Metastatic Lung Carcinoma in the Adrenal Gland (tissue), 1 donor: ENCODE measurements around a stretch of chr9.

DNA sequence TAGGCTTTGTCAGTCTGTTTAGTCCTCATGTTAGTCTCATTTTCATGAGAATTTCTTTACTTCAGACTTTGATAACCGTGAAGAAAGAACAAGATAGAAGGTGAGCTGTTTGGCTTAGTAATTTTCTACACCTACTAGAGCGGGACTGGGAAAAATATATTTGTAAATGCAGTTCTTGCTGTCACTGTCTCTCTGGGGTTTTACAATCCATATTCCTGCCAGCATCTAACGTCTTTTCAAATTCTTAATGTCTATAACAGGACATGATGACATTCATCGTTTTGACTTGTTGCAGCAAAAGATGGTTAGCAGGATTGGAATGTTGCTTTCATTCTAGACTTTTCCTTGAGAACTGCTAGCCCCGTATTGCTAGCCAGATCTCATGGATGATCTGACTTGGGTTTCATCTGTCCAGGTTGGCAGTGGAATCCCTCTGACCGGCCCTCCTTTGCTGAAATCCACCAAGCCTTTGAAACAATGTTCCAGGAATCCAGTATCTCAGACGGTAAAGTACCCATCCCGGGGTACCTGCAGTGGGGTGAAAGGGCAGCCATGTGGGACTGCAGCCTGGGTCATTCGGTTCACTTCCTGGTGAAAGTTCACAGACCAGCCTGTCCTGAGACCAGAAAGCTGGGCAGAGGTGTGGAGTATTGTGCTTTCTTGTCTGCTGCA lies 16.8 kb downstream of the QRFP start:
- PRO-cap, result no peak

GRCh38 chr9:131020915-131021515 lies 12.0 kb downstream of the LAMC3 start:
- PRO-cap, result no peak

DNA sequence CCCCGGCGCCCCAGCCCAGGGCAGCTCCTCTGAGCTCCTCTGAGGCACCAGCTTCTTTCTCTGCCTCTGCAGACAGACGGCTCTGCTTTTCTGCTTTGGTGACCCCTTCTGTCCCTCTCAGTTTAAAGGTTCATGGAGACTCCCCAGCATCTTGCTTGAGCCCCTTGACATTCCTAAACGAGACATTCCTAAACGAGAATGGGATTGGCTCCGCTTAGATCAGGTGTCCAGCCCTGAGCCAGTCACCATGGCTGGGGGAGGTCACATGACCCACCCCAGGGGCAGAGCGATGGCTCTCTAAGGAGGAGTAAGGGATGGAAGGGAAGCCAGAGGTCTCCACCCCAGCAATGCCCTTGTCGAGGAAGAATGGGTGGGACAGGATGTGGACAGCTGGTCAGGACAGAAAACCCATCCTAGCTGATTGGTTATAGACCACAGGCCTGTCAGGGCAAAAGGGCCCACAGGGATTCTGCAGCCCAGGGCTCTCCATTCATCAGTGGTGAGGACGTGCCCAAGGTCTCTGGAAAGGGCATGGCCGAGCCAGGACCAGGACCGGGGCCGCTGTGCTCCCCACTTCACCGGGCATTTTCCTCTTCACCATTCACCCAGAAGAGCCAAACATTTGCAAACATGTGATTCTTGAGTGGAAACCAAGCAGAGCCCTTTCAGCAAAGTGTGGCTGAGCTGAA lies 19.9 kb upstream of the AIF1L start:
- PRO-cap, result no peak

- PRO-cap, result no peak
These were observed 7.2 kb downstream of the NUP214 start for GRCh38 chr9:131132301-131133290.

GRCh38 chr9:131144069-131145215 lies 19.1 kb downstream of the NUP214 start:
- PRO-cap, result no peak

DNA sequence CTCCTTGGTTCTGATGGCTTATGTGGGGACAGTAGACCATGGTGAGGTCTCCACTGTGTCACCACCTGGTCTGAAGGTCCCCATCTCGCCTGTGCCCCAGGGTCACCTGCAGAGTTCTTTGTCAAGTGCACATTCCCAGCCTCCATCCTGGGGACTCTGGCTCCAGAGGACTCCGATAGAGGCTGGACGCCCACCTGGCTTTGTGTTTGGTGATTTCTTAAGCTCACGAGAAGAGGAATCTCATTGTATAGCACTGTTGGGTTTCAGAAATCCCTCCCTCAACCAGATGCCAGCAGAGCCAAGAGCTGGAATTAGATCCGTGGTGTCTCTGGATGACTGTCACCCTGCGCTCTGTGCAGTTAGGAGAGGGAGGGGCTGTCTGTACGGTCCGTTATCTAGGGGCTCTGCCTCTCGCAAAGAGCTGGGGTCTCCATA lies 41.6 kb downstream of the FAM78A start:
- PRO-cap, result no peak

GRCh38 chr9:131253912-131254525 lies 22.3 kb downstream of the FAM78A start:
- PRO-cap, result no peak

- PRO-cap, result unidirectional peak, minus-strand start at chr9:131395434; unidirectional peak, minus-strand start at chr9:131395486
These were observed 1.4 kb downstream of the PRRC2B start for GRCh38 chr9:131395064-131395934.

DNA sequence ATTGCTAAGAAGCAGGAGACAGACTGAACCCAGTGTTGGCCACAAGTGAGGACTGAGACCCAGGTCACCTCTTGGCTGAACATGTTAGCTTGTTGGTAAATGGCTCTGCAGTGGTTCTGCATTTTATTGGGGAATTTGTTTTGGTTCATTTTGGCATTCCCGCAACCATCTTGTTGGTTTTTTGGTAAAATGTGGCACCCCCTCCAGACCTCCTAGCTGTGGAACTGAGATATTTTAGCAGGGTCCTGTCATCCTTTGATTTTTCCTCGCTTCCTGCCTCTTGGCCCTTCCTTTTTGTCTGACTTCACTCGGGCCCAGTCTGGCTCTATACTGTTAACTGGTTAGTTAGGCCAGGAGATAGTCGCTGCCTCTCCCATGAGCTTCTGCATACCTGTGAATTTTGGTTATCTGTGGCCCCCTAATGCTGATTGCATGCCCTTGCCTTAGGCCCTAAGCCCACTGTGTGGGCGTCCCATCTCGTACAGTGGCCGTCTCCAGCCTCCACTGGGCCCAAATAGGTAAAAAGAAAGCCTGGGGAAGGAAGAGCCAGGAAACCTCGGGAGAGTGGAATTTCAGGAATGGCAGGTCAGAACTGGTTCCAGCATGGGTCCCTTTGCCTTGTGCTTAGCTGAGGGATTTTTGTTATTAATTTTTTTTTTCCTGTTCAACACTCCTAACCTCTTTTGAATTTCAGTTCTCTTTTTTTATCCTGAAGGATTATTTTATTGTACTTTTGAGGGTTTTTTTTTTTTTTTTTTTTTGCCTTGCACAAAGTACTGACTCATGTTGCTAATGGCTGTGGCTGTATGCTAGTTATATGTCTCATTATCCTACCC lies 3.2 kb downstream of the PRRC2B start:
- PRO-cap, result no peak

GRCh38 chr9:131405278-131406044 lies 11.6 kb downstream of the PRRC2B start:
- PRO-cap, result no peak

DNA sequence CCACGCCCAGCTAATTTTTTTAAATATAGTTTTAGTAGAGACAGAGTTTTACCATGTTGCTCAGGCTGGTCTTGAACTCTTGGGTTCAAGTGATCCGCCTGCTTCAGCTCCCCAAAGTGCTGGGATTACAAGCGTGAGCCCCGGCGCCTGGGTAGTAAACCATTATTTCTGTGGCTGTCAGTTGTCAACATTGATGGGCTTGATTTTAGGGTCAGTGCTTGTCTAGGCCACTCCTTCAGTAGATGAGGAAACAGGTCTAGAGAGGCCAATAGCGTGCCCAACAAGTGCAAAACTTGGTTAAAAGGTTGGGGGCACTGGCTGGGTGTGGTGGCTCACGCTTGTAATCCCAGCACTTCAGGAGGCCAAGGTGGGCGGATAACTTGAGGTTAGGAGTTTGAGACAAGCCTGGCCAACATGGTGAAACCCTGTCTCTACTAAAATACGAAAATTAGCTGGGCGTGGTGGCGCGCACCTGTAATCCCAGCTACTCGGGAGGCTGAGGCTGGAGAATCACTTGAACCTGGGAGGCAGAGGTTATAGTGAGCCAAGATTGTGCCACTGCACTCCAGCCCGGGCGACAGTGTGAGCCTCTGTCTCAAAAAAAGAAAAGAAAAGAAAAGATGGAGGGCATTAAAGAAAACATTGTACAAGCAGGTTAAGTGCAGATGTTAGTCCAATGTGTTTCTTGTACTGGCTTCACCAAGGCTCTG lies 30.4 kb downstream of the PRRC2B start:
- PRO-cap, result no peak

DNA sequence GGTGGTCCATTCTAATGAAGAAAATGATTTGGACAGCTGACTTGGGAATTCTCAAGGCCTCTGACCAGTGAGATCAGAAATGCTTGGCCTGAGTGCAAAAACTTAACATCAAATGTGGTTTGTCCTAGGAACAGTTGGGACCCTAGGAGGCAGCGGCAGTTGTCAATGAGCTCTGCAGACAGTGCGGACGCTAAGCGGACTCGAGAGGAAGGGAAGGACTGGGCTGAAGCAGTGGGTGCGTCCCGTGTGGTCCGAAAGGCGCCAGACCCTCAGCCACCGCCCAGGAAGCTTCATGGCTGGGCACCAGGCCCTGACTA lies 43.7 kb upstream of the POMT1 start:
- PRO-cap, result no peak

- PRO-cap, result no peak
These were observed 19.4 kb upstream of the POMT1 start for GRCh38 chr9:131483221-131483860.

GRCh38 chr9:131497109-131497645 lies 5.5 kb upstream of the POMT1 start:
- PRO-cap, result no peak

- PRO-cap, result no peak
These were observed 2.9 kb upstream of the POMT1 start for GRCh38 chr9:131499685-131500342.

- PRO-cap, result no peak
These were observed 33.4 kb downstream of the PRRT1B start for GRCh38 chr9:131578291-131579572.

GRCh38 chr9:131643113-131643559 lies 96.7 kb downstream of the RAPGEF1 start:
- PRO-cap, result no peak

DNA sequence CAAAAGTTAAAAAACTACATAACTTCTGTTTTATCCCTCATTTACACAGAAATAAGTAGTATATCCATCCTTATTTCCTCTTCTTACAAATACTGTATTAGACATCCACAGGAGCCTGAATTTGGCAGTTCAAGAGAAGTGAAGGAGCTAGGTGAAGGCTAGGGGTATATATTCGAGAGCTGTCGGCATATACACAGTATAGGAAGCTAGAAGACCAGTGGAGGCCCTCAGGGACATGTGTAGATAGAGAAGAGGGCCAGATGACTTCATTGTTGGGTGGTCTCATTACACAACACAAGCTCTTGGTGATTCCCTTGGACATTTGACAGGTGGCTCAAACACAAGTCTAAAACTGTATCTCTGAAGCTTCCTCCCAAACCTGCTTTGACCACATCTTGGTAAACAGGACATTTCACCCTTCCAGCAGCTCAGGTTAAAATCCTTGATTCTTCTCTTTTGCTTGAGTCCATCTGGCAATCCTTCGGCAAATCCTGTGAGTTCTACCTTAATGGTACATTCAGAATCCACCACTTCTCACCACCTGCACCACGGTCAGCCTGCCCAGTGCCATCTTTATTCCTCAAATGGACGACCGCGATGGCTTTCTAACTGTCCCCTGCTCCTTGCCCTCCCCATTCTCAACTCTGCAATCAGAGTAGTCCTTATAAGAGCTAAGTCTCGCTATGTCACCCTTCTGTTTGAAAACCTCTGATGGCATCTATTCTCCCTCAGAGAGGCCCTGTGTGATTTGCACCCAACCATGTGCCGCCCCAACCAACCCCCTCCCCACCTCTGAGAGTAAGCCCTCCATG lies 74.8 kb downstream of the RAPGEF1 start:
- PRO-cap, result no peak

DNA sequence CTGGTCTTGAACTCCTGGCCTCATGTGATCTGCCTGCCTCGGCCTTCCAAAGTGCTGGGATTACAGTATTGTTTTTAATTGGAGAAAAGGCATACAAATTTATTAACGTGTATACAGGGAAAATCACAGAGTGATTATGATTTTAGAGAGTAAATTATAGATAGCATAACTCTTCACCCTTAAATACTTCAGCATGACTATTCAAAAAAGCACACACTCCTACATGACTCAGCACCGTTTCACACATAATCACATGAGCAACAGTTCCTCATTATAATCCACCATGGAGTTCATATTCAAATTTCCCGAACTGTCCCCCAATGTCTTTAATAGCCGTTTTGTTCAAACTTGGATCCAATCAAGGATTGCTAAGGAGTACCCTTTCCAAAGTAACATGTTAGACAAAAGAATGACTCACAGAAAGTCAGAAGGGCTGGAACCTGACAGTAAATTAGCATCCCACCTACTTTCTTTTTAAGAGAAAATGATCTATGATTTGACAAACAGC lies 32.2 kb downstream of the RAPGEF1 start:
- PRO-cap, result no peak

DNA sequence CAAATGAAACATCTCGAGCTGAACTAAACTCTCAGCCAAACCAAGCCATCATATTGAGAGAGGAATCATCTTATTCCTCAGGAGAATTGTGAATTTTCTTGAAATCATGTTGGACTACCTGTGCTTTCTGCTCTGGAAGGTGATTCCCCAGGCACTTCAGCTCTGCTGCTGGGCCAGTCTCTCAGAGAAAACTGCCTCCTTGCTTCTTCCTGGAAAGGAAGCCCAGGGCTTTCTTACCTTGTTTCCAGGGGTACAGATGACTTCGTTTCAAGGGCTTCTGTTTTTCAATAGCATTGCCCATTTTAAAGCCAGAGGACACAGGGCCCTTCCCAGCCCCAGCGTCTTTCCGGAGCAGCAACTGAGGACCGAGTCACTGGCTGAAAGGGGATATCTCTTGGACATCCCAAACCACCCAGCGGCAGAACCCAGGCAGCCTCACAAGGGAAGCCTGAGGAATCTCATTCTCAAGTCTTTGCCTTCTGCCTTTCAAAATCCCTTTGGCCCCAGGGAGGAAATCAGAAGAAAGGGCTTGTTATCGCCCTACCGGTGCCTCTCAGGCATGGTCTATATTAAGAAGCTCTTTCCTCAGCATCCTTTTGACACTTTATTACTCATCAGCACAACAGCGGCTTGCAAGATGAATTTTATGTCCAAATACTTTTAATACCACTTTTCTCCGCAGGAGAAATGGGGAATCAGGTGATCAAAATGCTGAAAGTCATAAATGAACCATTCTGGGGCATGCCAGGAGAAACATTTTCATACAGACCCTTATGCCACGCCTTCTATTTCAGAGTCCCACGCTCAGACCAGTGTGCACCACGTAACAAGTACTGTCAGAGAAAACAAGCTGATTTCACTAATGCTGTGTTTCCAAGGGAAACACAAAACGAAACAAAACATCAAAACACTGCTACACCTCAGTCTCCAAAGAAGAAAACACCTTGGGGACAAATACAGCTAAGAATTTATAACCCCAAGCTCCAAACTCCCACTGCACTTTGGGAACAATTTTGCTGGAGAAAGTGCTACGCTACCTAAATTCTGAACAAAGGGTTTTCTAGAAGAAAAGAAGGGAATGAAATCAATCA lies 30.1 kb downstream of the RAPGEF1 start:
- PRO-cap, result unidirectional peak, minus-strand start at position 360 of the sequence; unidirectional peak, minus-strand start at position 499 of the sequence